Heart (tissue), 3 donors: ENCODE data around the genes H2AB1, F8A3 and SPRY3.

DNA sequence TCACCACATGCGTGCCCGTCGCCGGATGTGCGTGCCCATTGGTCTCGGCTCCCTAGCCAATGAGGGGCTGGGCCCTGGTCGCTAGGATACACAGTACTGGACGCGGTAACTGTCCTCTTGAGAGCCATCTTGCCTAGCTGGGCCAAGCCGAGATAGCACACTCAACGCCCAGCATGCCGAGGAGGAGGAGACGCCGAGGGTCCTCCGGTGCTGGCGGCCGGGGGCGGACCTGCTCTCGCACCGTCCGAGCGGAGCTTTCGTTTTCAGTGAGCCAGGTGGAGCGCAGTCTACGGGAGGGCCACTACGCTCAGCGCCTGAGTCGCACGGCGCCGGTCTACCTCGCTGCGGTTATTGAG, at the start of gene H2AB1:
TSS of gene H2AB1 (plus strand) at position 96 of the 356 bp plus-strand sequence.
- RAMPAGE, long total RNA, 2 experiments: no peak in any of the 2 experiments

DNA sequence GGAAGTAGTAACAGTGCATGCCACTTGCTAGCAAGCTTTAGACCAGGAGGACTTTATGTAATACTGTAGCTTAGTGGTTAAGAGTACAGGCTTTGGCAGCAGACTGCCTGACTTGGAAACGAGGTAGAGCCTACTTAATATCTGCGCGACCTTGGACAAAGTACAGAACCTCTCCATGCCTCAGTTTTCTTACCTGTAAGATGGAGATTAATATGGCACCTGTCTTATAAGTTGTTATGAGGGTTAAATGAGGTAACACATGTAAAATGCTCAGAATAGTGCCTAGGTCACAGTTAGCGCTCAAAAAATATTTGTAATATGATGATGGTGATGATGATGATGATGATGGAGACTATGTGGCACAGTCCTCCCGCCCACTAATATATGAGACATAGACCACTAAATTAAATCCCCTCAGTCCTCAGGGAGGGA, 27.3 kb upstream of the VBP1 start:
- RAMPAGE, long total RNA, 2 experiments: no peak in any of the 2 experiments

DNA sequence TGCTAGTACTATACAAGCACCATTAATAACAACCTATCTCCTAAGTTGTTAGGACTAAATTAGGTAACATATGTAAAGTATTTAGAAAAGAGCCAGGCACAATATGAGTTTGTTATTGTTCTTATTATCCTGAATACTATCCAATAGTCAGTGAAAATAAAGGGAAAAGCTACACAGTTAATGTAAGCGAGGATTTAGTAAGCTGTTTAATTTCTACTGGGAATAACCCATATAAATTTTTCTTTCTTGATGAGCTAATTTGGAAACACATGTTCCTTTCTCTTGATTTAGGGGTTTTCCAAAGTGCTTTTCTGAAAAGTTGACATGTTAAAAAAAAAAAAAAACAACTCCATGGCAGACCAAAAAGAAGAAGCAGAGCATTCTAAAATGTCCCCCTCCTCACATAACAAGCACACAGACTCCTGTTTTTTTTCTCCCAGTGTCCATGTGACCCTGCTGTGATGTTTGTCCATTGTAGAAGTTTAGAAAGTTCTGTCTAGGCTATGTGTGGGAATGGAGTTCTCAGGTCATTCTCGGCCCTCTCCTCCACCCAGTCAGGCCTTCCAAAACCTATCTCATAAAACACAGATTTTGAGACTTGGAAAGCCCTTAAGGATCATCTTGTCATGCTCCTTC, 895 bp downstream of the CLIC2 start:
- RAMPAGE, long total RNA, 2 experiments: no peak in any of the 2 experiments

DNA sequence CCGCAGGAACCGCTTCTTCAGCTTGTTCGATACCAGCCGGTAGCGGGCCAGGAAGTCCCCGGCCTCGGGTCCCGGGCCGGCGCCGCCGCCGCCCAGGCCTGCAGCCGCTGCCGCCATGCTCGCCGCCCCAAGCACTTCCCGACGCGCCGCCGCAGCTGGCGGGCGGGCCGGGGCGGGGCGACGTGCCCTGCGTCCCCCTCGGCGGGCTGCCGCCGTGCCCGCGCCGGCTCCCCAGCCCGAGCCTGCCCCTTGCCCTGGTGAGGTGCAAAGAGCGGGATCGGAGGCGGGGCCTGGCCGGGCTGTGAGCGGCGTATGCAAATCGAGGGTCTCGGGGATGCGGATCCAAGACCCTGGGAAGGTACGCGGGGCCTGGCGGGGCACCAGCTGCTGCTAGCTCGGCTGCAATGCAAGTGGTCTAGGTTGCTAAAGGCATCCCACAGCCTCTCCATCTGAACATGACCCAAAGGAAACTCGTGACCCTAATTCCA, at the start of gene F8A3:
TSS of gene F8A3 (minus strand) at position 137 of the 488 bp plus-strand sequence.
- RAMPAGE, long total RNA, 2 experiments: no peak in any of the 2 experiments

DNA sequence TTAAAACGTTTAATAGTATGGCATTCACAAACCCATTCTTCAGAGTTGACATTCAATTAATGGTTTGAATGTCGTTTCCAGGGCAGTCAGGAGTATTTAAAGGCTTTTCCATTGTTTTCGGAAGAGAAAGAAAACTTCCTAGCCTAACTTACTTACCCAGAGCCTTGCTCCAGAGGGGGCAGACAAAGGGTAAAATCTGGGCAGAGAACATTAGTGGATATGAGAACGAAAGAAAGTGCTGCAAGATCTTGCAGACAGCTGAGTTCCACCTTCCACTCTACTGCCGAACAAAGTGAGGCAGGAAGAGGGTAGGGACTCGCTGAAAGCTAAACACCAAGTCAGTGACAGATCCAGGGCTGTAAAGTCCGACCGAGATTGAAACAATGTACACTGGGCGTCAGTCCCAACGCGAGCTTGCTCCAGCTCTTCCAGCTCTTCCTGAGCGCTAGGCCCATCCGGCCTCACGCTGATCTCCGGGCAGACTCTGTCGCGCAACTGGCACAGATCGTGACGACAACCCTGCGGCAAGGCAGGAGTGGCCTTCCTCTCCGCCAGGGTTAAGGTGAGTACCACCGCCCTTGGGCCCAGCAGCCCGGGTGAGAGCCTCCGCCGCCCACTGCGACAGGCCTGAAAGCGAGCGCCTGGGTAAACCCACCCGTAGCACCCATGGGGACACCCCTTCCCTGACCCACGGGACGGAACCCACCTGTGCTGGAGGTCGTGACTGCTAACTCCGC, at the start of gene SPRY3:
TSS of gene SPRY3 (plus strand) at position 501 of the 737 bp plus-strand sequence.
- RAMPAGE, long total RNA, 2 experiments: no peak in any of the 2 experiments

DNA sequence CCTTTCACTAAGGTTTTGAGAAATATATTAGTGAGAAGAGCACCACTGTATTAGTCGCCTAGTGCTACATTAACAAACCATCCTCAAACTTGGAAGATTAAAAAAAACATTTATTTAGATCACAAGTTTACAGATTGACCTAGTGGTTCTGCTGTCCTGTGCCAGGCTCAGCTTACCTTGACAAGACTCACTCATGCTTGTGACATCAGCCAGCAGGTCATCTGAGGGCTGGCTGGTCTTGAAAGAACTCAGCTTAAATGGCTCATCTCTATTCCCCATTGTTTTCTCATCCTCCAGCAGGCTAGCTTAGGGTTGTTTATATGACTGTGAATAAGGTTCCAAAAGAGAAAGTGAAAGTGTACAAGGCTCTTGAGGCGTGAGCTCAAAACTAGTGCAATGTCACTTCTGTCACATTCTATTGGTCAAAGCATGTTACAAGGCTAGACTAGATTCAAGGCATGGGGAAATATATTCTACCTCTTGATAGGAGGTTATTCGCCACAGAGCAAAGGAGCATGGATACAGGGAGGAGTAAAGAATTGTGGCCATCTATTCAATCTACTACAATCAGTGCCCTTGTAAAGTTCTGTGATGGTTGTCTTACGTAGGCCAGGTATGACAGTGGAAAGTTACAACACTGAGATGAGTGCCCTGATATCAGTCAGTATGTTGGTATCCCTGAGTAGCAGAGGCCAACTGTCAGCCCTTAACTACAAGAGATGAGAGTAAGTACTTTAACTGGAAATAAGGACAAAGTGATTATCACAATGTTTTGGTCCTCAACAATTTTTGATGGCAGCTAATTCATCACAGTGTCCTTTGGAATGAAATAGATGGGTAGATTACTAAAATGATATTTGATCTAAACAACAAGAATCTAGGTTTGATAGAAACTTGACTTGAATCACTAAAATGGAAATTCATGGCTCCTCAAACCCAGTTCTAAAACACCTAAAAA, 19.8 kb upstream of the TMLHE start:
- RAMPAGE, long total RNA, 2 experiments: no peak in any of the 2 experiments

DNA sequence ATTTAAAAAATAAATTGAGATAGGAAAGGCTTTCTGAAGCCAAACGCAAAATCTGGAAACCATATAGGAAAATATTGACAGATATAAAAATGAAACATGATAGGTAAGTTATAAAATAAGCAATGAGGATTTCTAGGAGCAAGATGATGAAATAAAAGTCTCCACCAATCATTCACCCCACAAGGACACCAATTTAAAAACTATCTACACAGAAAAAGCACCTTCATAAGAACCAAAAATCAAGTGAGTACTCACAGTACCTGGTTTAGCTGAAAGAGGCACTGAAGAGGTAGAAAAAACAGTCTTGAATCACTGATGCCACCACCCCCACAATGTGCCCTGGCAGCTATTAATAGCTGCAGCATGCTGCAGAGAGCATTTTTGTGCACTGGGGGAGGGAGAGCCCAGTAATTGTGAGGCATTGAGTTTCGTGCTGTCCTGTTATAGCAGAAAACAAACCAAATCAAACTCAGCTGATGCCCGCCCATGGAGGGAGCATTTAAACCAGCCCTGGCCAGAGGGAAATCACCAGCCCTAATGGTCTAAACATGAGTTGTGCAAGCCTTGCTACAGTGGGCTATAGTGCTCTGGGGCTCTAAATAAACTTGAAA, 106.1 kb upstream of the TMLHE start:
- RAMPAGE, long total RNA, 2 experiments: start-site peak on the minus strand in 1 of 2 experiments, centred at position 316 of the sequence, 252 reads per replicate